Colon Carcinoma Metastatic in the Lung (tissue), 2 donors: ENCODE measurements around a stretch of chr10.

GRCh38 chr10:50318991-50319947, 68.0 kb upstream of the ASAH2 start:
- PRO-cap, 2 experiments = no peak in any of the 2 experiments

- PRO-cap, 2 experiments = no peak in any of the 2 experiments
These were observed 74.1 kb upstream of the ASAH2 start for GRCh38 chr10:50325215-50326082.

- PRO-cap, 2 experiments = no peak in any of the 2 experiments
These were observed 167.5 kb upstream of the ASAH2 start for GRCh38 chr10:50418823-50419120.

- PRO-cap, 2 experiments = no peak in any of the 2 experiments
These were observed 24.4 kb upstream of the SGMS1 start for GRCh38 chr10:50648150-50648657.

- PRO-cap, 2 experiments = no peak in any of the 2 experiments
These were observed 69.8 kb downstream of the ASAH2B start for GRCh38 chr10:50809441-50810101.

DNA sequence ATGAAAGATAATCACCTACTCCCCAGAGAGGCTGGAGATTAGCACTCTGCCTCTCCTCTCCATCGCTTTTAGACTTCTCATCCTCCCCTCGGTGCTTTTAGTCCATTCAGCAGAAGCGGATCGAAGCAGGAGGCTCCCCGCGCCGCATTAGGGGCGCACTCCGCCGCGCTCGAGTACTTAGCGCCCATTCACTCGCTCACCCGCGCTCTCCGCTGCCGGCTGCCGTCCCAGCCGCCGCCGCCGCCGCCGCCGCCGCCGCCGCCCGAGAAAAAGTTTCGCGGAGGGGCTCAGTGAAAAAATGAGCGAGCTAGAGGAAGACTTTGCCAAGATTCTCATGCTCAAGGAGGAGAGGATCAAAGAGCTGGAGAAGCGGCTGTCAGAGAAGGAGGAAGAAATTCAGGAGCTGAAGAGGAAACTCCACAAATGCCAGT, 83.2 kb upstream of the PRKG1 start:
- PRO-cap, 2 experiments = peak in 1 of 2 experiments; most common plus-strand start position 112 of the sequence (in 1)

DNA sequence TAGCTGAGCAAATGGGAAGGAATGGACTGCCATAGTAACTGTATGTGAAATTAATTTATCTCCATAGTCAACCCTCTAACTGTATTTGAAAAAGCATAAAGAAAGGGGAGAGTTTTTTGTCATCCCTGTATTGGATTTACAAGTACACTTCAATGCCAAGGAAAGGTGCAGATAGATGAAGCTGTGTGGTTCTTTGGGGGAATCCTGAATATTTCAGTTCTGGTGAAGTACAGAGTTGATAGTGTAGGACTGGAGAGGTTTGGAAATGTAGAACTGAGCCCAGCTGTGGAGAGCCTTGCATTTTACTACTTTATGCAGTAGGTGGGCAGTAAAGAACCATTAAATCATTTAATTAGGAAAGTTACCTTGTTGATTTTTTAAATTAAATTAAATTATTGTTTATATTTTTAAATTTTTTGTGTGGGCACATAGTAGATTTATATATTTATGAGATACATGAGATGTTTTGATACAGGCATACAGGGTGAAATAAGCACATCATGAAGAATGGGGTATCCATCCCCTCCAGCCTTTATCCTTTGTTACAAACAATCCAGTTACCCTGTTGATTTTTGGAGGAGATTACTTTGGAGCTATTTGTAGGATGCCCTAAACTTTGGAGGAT, 36.7 kb downstream of the PRKG1 start:
- PRO-cap, 2 experiments = no peak in any of the 2 experiments

DNA sequence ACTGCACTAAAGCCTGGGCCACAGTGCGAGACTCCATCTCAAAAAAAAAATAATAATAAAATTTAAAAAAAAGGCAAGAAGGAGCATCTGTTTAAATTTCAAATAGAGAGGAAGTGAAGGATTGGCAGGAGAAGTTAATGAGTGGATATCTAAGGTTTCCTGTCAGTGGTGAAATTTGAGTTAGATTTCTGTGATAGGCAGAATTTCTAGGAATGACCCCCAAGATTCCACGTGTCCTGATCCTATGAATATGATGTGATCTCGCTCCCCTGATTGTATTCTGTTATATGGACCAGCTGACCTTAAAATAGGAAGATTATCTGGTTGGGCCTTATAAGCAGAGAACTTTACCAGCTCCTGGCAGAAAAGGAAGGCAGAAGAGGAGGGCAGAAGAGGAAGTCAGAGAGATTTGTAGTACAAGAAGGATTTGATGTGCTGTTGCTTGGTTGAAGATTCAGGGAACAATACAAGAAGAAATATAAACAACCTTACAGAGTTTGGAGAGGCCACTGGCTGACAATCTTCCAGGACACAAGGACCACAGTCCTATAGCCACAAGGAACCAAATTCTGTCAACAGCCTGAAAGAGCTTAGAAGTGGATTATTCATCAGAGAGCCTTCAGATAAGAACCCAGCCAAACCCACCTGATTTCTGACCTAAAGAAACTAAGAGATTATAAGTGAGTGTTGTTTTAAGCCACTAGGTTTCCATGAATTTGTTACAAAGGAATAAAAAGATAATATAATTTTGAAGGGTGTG, 145.6 kb downstream of the PRKG1 start:
- PRO-cap, 2 experiments = no peak in any of the 2 experiments

- PRO-cap, 2 experiments = peak in 1 of 2 experiments; most common plus-strand start chr10:51346992 (in 1)
These were observed 272.5 kb downstream of the PRKG1 start for GRCh38 chr10:51346664-51347377.

DNA sequence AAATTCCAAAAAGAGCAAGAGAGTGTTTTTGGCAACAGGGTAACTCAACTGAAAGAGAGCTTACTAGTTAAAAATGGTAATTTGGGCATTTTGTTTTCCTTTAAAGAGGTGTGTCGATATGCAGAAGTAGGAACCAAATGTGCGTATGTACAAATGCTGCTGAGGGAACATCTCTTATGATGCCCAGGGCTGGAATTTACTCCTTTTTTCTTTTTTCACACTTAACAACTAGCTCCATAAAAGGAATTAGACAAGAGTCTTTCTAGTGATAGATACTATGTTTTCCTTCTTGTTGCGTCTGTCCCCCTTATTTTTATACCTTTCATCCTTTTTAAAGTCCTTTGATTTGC, 293.0 kb downstream of the PRKG1 start:
- PRO-cap, 2 experiments = no peak in any of the 2 experiments

DNA sequence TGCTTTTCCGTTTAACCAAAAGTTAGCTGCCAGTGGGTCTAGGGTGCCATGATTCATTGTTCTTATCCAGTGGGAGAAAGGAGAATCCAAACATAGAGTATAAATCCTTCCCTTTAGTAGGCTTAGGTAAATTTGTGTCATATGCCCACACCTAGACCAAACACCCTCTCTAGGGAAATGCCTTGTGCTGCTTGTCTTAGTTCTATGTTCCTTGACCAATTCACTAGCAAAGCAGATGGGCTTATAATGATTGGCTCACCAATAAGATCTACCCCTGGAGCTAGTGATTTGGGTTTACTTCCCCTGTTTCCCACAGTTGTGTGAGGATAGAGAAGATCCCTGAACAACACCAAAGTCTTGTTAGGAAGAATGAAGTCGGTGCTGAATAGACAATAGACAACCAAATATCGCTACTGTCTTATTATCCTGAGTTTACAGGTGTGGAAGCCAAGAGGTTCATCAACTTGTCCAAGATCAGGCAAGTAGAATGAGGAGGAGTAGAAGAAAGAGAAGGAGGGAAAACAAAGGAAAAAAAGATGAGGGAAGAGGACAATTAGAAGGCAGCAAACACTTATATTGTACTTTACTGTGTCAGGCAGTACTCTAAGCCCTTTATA, 308.6 kb downstream of the PRKG1 start:
- PRO-cap, 2 experiments = no peak in any of the 2 experiments

- PRO-cap, 2 experiments = no peak in any of the 2 experiments
These were observed 90.0 kb downstream of the CSTF2T start for GRCh38 chr10:51609344-51609933.

DNA sequence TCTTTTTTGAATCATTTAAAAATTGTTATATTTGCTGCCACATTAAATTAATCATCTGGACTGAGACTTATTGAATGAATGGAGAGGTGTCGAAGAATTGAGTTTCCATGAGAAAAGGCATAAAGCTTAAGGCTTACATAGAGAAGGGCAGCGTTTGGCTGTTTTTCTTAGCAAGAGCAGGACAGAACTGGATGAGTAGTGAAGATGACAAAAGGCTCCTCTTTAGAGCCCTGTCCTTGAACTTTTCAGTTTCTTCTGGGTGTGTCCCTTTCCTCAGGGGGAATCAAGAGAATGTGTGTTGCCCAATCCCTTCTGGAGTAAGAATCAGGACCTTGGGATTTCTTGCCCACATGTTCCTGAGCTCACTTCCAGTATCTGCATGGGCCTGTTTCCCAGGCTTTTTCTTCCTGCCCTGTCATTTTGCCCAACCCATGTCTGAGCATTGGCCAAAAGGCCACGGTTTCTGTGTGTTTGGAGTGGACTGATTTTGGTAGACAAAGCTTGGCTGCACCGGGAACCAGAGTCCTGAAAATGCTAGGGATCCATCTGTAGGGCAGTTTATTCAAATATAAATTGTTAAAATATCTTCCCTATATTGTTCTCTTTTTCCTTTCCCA, 195.8 kb upstream of the CSTF2T start:
- PRO-cap, 2 experiments = no peak in any of the 2 experiments

GRCh38 chr10:52039030-52039352, 275.1 kb upstream of the DKK1 start:
- PRO-cap, 2 experiments = no peak in any of the 2 experiments

GRCh38 chr10:52318925-52319303, 4.8 kb downstream of the DKK1 start:
- PRO-cap, 2 experiments = no peak in any of the 2 experiments

- PRO-cap, 2 experiments = no peak in any of the 2 experiments
These were observed 931.3 kb downstream of the IPMK start for GRCh38 chr10:57336477-57336767.

DNA sequence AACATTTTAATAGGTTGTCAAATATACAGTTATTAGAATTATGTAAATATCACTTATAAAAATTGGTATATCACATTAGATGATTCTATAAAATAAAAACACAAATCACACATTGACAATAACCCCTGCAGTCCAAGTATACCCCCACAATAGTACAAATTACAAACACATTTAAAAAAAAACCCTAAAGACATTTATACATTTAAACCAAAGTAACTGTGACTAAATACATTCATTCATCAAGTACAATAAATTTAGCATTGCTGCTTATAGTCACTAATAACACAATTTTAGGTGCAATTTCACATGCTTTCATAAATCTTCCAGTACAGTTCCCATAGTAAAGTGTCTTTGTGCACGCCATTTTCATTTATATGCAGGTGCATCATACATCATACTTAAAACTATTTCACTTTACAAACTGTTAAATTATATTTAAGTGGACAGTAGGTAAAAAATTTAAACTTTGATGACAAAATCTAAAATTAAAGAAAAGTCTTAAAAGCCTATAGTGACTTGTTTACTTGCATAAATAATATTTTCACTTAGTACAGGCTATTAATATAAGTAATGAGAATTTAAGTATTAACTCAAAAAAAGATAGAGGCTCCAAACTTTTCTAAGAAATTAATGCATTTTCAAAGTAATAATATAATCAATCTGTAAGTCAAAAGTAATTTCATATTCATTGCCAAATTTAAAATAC, 76.0 kb downstream of the IPMK start:
- PRO-cap, 2 experiments = no peak in any of the 2 experiments

DNA sequence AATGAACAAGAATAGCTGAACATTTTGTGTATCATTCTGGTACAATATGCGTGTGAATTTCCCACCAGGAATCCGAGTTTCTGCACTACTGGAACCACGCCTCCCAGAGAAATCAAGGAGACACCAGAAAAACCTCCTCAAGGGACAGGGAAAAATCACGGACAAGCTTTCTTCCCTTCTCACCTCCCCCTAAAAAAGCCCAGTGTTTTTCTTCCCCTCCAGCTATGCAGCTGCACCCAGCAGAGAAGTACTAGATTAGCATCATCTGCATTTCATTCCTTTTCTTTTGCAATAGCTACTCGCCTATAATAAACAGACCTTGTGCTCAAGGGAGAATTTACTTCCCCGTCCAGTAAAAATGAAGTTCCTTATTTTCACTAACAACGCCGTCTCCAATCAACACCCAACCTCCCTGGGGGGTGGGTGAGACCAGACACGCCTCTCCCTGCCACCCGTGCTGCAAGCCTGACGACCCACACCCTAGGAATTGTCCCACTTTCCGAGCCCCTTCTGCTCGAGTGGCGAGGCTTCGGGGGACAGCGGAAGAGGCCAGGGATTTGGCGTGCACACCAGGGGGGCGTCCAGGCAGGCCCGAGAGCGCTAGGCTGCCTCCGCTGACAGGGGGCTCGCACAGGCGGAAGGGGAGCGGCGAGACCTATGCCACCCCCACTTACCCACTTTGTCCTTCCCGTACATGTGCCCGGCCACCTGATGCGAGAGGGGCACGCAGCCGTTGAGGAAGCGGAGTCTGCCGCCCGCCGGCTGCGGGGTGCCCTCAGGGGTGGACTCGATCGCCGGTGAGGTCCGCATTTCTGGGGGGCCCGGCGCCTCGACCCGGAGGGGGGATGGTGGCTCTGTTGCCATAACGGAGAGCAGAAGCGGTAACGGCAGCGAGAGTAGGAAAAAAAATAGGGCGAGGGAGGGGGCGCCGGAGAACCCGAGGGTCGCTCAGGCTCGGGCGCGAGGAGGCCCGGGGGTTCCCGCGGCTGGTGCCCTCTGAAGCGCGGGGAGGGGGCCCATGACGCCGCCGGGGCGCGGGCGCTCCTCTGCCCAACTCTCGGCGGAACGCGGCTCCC, 608 bp downstream of the IPMK start:
- PRO-cap, 2 experiments = peak in 2 of 2 experiments; most common plus-strand start position 448 of the sequence (in 2)

DNA sequence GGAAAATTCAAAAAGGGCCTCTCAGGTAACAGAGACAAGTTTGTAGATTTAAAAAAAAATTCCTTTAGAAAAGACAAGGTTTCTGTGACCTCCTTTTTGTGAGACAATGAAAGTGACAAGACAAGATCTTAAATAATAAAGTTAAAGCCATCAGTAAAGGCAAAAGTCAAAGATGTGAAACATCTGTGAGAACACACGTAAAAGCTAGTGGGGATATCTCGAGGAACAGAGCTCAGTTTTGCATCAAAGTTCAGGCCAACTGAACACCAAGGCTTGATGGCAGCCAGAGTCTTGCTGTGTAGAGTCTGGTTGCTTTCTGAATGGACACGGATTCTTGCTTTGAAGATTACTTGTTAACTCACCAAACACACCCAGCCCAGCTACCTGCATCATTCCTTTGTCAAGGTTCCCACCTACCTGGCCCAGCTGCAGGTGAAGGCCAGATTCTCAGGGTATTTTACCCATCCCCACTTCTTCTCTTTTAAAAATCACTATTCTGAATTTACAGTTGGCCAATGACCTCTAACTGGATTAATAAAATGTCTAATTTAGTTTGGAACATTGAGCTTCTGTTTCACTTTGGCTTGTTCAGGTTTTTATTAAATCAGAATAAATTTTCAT, 174.5 kb upstream of the PHYHIPL start:
- PRO-cap, 2 experiments = no peak in any of the 2 experiments

DNA sequence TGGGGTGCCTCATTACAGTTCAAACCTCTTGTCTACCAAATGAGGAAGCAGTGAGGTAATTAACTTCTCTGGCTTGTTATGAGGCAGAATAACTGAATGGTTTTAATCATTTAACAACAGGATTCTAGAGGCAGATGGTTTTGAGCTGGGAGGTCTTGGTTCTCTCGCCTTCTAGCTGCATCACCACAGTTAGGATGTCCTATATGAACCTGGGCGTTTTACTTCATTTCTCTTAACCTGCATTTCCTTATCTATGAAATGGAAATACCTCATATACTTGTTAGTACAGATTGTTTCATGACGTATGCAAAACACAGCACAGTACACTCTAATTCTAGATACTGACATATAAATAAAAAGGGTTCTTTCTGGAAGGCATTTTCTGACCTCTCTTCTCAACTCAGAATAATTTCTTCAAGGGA, 16.1 kb upstream of the SLC16A9 start:
- PRO-cap, 2 experiments = no peak in any of the 2 experiments